ENCODE measurements around the genes ZNF382 and ZNF540.

DNA sequence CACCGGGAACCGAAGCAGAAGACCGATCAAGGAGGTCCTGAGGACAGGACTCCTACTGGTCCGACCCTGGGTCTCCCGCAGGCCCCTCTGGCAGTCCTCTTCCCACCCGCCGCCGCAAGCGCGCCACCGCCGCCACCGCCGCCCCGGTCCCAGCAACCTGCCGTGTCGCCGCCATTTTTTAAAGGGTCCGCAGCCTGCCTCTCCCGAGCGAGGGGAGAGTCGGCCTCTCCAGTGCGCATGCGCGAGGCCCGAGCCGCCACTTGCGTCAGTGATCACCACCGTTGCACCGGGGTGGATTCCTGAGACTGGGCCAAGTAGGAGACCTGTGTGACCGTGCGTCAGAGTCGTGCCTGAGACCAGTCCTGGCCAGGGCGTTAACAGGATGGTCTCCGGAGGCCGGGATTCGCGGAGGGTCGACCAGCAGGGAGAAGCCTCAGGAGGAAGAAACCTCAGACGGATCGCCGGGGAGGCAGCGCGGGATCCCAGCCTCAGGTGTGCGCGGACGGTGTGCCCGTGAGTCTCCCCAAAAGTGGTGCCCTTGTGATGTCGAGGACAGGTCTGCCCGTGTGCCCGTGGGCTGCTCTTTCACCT is 51.6 kb downstream of the ZNF146 start:
- PRO-cap: no peak

GRCh38 chr19:36417312-36417979 is 998 bp downstream of the ZFP82 start:
- PRO-cap: no peak

GRCh38 chr19:36604529-36605412 is at the start of gene ZNF382:
TSS of gene ZNF382 (plus strand) at chr19:36605313.
- PRO-cap: unidirectional peak, plus-strand start at chr19:36604841; bidirectional peak, plus-strand start at chr19:36605319, minus-strand start at chr19:36605257

GRCh38 chr19:36771169-36771428 is 1.5 kb downstream of the ZNF850 start:
- PRO-cap: bidirectional peak, plus-strand start at chr19:36771684, minus-strand start at chr19:36771368

DNA sequence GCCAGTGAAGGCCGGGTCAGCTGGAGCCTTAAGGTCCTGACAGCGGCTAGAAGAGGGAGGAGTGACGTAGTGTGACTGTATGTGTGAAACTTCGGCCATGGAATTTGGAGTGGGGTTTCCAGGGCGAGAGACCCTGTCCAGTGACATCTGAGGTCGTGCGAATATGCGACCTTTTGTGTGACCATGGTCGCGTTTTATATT is 303 bp upstream of the ZNF569 start:
- PRO-cap: no peak

DNA sequence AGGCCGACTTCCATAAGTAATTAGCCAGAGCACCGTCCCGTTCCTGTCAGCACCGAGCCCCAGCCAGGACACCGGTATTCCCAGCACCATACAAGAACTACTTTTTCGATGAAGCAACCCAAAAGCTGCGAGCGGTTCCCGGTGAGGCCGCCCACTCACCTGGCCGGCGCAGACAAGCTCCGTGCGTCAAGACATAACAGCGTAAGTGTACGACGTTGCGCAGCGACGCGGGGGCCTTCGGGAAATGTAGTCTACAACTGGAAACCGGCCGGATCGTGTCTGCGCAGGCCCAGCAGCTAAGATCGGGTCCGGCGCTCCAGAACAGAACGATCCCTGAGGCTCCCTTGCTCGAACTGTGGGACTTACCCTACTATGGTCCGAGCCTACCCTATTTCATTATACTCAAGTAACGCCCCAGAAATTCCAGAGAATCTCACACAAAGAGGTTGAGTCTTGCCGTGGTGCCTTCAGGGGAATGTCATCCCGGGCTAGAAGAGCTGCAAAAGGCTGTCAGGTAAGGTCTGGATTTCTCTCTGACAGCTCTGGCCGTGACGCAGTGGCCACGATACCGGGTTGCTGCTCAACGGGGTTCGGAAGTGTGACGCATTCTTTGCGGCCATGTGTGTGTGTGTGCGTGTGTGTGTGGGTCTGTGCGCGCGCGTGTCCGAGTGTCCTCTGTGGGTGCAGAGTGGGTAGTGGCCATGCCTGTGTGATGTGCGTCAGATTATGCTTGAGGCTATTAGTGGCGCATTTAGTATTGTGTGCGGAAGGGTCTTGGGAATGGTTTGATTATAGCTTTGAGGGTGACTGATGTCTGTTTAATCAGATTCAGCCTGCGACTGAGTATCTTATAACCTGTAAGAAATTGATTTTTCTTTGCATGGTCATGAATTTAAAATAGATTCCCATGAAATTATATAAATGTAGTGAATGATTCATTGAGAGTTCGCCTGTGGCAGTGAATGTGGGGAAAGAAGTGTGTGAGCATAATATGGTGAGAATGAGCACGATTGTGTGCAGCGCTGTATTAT is at the start of gene ZNF540:
Gene ZNF540 (plus strand): TSS at position 295 of the 1,031 bp plus-strand sequence.
- PRO-cap: bidirectional peak, plus-strand start at position 299 of the sequence, minus-strand start at position 178 of the sequence

DNA sequence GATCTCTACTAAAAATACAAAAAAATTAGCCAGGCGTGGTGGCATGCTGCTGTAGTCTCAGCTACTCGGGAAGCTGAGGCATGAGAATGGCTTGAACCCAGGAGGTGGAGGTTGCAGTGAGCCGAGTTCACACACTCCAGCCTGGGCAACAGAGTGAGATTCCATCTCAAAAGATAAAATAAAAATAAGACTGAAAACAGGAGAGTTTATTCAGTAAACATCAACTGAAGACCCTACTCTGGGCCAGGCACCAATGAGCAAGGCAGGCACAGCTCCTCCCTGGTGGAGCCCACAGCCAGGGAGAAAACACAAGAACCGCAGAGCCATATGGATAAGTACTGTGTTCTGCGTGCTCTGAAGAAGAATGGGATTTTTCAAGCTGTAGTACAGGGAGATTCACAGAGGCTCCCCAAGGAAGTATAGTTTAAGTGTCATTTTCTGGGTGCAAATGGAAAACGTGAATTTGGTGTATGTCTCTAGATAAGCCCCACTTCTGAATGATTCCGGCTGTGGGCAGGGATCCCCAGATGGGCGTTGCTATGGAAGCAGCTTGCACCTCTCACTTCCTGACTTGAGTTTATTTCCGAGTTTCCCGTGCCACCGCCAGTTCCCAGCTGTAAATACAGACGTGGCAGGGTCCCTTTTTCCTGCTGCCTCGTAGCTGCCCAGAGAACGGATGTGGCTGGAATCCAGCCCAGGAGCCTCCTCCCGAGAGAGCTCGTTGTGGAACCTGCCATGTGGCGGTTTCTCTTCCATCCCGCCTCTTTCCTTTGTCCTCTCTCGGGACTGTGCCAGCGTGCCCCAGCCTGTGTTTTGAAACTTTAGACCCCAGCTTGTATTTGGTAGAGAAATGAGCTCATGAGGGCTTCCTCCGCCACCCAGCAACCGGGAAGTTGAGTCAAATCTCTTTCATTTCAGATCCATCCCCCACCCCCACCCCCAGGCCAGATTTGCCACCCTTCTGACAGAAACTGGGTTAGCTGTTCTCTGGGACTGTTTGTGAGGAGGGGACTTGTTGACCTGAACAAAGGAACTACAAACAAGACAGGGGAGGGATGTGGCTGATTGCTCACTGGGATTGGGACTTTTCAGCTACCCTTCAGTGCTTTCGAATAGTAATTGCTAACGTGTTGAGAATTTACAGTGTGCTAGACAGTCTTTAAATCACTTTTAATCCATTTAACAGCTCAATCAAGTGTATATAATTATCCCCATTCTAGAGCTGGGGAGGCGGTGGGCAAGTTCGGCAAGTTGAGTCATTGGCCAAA is 96.4 kb downstream of the SIPA1L3 start:
- PRO-cap: unidirectional peak, plus-strand start at position 581 of the sequence

DNA sequence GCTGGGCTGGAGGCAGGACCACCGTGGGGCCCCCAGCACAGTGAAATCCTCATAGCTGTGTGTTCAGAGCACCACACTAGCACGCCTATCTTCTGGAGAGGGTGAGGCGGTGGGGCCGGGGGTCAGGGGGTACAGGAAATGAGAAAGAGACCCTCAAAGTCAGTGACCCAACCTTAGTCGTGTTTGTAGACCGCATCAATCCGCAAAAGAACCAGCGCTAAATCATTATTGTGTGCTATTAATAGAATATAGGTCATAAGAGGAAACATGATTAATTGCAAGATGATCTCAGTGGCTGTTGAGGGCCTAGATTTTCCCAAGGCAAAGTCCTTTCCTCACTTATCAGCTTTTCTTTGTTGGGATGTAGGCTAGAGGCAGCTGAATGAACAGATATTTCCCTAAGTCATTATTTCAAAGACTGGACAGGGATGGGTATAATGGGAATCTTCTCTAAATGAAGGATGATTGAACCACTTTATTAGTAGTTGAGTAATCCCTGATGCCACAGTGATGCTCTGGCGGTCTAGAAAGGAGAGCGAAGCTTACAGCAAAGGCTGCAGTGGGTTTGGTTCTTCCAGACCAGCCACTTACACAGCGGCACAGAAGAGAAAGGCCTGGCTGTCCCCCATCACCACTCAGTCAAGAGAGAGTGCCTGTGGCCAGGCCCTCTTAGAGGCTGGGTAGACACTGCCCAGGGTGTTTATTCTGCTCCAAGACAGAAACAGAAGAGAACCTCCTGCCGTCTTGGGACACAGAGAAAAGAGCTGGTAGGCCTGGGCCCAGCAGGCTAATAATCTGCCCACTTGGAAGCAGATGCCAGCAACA is 116.3 kb downstream of the SIPA1L3 start:
- PRO-cap: no peak

DNA sequence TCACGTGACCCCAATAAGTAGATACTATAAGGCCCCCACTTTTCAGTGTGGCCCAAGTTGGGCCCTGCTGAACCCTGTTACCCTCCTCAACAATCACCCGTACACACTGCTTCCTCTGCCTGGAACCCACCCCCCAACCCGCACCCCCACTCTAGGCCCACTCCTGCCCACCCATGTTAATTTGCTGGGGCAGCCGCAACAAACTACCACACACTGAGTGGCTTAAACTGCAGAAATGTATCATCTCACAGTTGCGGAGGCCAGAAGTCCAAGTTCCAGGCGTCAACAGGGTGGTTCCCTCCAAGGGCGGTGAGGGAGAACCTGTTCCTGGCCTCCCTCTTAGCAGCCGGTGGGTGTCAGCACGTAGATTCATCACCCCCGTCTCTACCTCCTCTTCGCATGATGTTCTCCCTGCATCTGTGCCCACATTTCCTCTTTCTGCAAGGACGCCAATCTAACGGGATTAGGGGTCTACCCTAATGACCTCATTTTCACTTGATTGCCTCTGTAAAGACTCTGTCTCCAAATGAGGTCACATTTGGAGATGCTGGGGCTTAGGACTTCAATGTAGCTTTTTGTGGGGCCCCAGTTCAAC is 38.6 kb downstream of the DPF1 start:
- PRO-cap: no peak

GRCh38 chr19:38263671-38263912 is 781 bp upstream of the SPINT2 start:
- PRO-cap: no peak

GRCh38 chr19:38274803-38275181 is 10.4 kb downstream of the SPINT2 start:
- PRO-cap: no peak

DNA sequence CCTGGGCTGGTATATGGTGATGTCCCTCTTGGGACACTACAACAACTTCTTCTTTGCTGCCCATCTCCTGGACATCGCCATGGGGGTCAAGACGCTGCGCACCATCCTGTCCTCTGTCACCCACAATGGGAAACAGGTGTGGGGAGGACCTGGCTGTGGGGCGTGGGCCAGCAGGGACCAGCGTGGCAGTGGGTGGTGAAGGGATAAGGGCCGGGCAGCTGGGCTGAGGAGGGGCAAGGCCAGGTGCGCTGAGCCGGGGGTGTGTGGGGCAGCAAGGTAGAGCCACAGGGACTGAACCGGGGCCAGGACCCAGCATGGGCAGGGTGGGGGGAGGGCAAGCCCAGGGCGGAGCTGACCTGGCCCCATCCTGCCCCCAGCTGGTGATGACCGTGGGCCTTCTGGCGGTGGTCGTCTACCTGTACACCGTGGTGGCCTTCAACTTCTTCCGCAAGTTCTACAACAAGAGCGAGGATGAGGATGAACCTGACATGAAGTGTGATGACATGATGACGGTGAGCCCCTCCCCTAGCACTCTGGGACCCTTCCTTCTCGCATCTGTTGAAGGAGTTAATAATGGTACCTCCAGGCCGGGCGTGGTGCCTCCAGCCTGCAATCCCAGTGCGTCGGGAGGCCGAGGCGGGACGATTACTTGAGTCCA is 37.6 kb downstream of the MAP4K1 start:
- PRO-cap: no peak

- PRO-cap: bidirectional peak, plus-strand start at chr19:38649985, minus-strand start at chr19:38649891; bidirectional peak, plus-strand start at chr19:38650046, minus-strand start at chr19:38650123
These were observed 2.1 kb downstream of the ACTN4 start for GRCh38 chr19:38649422-38650149.

DNA sequence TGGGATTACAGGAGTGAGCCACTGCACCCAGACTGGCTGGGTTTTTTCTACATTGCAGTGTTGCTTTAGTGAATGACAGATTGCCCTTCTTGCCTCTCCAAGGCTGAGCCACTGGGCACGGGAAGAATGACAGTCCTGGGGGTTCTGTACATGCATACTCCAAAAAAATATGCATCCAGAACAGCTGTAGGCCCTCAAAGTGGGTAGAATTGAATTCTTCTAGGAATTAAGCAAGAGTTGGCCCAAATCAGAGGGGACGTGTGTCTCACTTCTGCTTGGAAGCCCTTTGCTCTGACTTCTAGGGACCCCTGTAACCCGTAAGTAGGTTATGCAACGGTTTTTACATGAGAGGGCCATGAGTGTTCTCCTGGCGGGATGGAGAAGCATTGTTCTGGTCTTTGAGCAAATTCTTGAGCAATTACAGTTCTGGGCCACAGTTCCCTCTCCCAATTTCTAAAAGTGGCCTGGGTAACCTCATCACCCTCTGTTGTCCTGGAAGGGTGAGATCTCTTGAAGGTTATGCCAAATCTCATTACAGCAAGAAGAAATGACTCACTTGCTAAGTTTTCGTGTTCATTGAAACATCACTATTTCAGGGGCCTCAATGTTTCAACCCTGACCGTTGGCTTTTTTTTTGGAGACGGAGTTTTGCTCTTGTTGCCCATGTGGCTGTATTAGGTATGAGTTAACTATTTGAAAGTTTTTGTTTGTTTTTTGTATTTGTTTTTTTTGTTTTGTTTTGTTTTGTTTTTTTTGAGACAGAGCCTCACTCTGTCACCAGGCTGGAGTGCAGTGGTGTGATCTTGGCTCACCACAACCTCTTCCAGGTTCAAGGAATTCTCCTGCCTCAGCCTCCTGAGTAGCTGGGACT is 3.8 kb downstream of the ACTN4 start:
- PRO-cap: bidirectional peak, plus-strand start at position 483 of the sequence, minus-strand start at position 300 of the sequence

DNA sequence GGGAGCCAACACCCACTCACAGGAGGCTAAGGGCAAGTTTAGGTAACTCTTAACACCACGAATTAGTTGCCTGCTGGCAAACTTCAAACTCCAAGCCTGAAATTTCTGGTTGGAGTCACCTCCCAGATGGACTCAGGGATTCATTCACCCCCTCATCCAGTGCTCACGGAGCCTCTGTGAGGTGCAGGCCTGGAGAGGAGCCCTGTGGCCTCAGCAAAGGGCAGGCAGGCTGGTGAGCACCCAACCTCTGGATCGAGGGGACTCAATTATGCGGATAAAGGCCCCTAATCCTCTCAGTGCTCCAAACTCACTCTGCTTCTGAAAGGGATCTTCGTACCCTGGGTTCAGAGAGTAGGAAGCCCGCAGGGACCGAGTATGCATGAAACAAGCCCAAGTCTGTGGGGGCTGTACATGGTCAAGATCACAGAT is 37.8 kb downstream of the ACTN4 start:
- PRO-cap: no peak

- PRO-cap: no peak
These were observed 47.0 kb downstream of the ACTN4 start for GRCh38 chr19:38694560-38694759.

DNA sequence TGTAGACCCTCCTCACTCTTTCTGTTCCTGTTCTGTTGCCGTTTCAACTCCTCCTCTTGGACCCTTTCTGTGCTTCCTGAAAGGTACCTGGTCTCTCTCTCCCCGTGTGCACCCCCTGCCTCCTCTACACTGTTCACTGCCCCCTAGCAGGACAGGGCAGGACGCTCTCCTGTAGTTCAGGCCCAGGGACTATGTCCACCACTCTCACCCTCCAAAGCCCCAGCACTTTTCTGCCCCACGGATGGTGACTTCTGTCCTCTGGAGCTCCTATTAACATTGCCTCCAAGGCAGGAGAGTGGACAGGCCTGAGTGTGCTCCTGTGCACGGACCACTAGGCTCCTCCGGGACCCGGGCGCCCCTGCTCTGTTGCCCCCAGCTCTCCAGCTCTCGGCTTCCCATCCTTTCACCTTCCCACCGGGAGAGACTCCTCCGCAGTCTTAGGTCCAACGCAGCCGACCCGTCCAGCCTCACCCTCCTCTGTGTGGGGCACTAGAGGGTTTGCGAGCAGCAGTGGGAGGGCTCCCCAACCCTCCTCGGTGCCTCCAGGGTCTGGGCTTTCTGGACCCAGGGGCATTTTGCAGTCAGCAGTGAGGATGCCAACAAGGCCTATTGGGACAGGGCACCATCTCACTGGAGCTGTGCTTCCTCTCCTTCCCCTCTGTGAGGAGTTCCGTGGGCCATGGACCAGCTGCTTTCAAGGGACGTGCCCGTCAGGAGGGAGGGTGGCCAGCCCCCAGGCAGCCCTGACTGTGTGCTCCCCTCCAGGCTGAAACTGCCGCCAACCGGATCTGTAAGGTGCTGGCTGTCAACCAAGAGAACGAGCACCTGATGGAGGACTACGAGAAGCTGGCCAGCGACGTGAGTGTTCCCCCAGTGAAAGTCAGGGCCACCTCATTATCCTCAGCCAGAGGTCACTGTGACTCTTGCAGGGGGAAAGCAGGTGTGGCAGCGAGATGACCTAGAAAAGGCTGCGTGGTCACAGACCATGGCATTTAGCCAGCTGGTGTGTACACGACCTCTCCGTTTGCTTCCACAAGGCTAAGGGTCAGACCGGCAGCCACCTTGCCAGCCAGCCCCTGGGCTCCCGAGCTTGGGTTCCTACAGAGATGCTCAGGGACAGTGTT is 30.2 kb downstream of the CAPN12 start:
- PRO-cap: no peak

GRCh38 chr19:38743921-38744449 is 289 bp downstream of the CAPN12 start:
- PRO-cap: no peak

GRCh38 chr19:38769383-38770520 is 3.6 kb downstream of the LGALS7 start:
- PRO-cap: no peak

DNA sequence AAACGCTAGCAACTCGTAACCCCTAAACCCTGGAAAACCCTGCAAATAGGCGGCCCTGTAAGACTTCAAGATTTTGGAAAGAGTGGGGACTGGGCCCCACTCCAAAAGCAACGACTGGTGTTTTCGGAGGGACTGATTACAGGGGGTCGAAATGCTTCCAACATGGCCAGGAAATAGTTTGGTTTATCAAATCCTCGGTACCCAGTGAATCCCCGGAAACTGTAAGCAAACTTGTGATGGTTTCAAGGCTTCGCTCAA is 997 bp downstream of the HNRNPL start:
- PRO-cap: no peak